Cardiac ventricle fibroblast (primary cell): Measurements from ENCODE around the gene GLS.

DNA sequence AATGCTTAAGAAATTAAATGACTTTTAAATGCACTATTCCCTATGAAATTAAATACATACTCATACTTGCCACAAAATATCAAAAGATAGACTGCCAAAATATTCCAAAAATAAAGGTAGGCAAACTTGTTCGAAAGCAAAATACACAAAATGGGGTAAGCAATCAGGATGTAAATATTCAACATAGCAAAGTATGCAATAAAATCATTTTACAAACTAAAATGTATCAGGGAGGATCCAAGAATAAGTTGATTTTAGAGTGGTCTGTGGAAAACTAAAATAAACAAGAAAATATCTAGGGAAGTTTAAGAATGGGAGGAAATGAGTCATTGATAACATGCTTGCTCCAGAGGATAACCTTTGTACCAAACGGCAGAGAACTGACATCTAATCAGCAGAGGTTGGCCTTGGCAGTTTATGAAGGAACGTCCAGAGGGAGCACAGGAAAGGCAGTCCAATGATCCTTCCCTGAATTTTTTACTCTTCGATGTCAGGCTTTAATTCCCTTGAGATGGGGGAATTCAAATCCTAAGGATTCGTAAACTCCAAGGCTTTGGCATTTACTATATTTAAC is 9.0 kb upstream of the INPP1 start:
- RAMPAGE, long total RNA, result no peak

DNA sequence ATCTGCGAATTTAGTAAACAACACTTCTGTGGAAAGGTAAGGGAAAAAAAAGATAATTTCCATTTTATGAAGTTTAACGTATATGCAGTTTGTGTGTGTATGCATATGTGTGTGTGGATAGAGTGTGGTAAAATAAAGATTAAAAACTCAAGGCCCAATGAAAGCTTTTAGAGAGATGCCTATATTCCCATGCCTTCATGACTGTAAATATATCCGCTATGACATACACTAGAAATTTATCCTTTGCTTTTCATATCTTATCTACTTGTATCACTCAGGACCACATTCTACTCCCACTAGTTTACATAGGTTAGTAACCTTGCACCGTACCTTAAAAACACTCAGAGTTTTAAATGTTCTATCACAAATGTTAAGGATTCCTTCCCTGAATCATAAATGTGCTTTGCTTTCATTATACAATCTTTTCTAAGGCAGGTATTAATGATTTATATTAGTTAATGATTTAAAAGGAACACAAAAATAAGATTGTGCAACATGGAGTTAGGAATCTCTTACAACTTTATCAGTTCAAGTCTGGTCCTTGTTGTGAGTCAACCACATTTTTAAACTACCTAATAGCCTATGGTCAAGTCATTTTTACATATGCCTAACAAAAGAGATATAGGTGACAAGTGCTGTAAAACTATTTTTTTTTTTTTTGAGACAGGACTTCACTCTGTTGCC is 8.4 kb upstream of the INPP1 start:
- RAMPAGE, long total RNA, result no peak

DNA sequence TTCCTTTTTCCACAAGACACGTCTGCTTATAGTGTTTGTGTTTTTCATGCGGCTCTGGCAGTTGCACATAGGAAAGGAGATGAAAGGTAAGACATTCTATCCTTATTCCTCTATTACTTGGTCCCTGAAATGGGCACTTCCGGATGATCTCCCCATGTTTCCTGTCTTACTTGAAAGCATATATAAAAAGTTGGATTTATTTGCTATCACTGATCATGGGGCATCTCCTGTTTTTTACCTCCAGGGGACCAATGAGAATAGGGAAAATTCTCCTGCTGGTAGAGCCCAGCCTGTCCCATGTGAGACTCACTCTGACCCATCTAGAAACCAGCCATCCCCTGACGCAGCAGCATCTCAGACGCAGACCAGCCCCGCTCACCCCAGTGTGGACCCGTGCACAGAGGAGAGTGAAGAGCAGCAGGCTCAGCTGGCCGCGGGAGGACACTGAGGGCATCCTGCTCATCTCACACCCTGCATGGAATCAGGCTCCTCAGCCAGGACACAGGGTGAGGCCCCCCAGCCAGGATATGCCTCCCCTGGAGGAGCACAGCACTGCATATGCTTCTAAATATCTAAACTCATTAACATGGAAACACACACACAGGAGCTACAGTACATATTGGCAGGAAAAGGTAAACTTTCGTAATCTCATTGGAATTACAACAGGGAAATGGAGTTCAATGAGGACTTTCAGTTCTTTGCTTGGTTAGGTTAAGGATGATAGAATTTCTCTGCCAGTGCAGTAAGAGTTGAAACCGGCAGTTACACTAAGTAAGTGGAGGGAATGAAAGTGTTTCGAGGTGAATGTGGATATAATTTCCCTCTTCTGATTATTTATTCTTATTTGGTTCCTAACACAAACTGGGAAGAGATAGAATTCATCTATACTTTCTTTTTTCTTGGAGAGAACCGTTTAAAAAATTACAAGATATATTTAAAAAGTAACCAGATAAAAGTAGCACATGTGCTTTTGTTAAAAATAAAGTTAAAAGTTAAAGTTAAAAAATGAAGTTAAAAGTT is 34.4 kb downstream of the NEMP2 start:
- RAMPAGE, long total RNA, result no peak

DNA sequence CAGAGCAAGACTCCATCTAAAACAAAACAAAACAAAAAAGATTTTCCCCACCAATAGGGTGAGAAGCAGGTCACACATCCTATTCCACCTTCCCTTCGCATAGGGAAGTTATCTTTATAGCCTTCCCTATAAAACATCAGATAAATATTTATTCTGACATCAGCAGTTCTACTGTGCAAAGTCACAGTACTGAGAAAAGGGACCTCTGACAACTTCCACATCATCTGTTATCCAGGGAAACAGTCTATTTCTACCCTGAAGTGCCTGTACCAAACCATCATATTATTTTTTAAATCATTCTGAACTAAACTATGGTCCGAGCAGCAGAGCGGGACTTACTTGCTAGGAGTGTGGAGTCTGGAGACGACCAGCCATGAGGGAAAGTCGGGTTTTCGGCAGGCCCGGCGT is 24.5 kb downstream of the NEMP2 start:
- RAMPAGE, long total RNA, result no peak

GRCh38 chr2:190537671-190538202 is 3.2 kb upstream of the NEMP2 start:
- RAMPAGE, long total RNA, result no peak

- RAMPAGE, long total RNA, result no peak
Observed at GRCh38 chr2:190647881-190648160, 1.1 kb upstream of the NAB1 start.

- RAMPAGE, long total RNA, result no peak
Observed at GRCh38 chr2:190650064-190650524, 1.2 kb downstream of the NAB1 start.

DNA sequence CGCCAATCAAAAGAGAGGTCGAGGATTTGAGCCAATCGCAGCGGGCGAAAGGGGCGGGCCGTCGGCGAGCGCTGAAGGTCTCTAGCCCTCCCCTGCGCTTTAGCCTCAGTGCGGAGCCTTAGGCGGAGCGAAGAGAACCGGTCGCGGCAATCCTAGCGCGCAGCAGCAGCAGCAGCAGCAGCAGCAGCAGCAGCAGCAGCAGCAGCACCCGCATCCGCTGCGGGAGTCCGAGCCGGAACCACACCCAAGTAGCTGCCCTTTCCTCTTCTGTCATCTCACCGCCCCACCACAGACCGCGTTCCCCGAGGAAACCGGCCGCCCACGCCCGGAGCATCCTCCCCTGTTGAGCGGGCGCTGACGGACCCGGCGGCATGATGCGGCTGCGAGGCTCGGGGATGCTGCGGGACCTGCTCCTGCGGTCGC is at the start of gene GLS:
Gene GLS (plus strand): TSS at position 108 of the 423 bp plus-strand sequence.
- RAMPAGE, long total RNA, result no peak

DNA sequence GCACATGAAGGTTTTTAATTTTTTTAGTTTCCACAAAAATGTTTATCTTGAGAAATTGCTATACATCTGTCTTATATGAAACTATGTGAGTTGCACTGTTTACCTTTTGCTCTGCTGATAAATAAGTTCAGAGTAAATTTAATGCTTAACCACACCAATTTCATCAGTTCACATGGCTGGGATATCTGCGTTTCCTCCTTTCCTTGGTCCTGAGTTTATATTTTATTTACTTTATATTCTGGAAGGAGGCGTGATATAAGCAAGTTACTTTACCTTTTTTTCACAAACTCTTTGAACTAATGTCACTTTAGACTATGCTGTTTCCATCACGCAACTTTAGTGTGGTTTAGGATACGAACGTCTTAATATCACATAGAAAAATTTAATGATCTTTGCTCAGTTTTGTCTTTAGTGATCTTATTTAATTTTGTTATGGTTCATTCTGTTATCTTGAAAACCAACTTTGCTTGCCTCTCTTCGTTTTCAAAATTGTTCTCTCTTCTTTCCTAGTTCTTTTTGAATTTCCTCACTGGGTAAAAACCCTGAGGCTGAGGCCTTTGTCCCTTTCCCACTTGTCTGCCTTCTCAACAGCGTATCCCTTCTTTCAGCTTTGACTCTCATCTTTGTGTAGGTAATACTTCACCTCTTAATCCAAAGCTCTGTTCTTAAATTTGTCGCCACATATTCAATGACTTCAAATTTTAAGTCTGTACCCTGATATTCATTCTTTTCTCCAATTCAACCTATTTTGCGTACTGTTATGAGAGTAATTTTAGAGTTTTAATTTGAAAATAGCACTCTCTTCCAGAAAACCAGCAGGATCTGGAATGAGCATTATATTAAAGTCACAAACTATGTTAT is 3.2 kb downstream of the GLS start:
- RAMPAGE, long total RNA, result no peak

DNA sequence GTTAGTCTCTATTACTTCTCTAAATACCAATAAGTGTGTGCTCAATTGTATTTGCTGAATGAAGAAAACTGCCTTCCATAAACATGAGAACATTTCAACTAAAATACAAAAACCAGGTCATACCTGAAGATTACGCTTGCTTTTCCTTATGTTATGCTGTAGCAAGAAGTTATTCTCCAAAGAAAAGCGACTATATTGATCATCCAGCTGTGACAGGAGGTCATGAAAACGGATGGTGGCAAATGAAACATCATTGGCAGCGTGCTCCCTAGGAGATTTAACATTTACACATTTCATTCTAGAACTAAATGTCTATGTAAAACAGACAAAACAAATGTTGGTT is 5.2 kb downstream of the STAT1 start:
- RAMPAGE, long total RNA, result no peak

GRCh38 chr2:191113831-191114207 is 37.0 kb downstream of the STAT4 start:
- RAMPAGE, long total RNA, result no peak

GRCh38 chr2:191206368-191207278 is 38.6 kb upstream of the MYO1B start:
- RAMPAGE, long total RNA, result no peak

DNA sequence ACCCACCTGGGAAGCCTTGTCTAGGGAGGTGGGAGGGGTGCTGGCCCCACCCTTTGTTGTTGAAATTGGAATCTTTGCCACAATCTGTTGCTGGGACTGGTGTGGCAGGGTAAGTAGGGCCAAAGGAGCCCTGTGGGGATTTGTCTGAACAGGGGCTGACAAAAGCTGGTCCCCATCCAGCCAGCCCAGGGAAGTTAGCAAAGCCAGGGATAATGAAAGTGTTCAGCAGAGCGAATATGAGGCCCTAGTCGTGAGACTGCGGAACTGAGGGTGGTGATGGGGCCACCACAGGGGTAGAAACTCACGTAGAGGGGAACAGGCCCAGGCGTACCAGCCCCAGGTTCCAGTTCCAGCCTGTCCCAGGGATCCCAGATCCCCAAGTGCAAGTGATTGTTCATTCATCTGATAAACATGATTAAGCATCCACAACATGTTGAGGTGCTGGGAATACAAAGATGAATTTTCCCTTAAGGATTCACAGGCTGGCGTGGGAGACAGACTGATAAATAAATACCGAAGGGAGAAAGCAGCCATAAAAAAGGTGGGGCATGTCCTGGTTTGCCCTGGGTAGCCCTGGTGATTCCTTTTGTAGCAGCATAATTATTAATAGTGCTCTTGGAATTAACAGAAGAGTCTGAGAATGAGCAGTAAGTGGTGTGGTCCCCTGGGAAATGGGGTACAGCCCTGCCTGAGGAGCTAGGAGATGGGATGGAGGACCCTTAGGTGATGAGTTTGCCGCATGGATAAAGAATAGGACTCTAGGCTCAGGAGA is 60.1 kb downstream of the MYO1B start:
- RAMPAGE, long total RNA, result no peak

DNA sequence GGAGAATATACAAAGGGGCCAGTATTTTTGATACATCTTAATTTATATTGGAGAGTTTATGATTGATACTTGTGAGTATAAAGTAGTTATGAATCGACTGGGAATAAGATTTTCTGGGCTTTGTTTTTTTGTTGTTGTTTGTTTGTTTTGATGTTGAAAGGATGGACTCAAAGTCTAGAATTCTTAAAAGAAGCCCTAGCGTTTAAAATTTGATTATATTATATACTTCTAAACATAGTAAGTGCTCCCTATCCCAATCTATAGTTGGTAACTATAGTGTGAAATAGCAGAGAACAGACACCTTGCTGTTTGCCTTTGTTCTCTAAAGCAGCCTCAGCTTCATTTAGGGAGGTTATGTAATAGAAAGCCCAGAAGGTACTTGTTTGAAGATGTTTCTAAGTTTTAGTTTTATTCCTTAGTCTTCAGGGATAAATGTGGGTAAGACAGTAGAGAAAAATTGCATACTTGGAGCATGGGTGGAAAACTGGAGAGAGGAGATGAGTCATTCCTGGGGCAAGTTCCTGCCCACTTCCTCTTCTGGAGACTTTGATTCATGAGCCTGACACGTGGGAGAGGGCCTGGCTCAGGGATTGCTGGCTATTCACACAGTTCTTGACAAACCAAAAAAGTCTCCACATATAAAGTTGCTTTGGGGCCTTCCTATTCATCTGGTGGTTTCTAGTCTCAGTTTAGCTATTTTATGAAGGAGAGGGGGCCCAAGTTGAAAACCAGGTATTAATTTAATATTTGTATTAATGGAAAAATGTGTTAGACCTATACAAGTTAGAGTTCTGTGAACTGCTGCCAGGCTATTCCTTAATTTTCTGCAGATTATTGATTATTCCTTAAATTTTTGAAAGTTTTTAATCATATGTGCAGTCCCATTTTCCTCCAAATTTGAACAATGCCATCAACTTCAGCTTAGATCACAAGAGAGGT is 132.0 kb downstream of the MYO1B start:
- RAMPAGE, long total RNA, result no peak

DNA sequence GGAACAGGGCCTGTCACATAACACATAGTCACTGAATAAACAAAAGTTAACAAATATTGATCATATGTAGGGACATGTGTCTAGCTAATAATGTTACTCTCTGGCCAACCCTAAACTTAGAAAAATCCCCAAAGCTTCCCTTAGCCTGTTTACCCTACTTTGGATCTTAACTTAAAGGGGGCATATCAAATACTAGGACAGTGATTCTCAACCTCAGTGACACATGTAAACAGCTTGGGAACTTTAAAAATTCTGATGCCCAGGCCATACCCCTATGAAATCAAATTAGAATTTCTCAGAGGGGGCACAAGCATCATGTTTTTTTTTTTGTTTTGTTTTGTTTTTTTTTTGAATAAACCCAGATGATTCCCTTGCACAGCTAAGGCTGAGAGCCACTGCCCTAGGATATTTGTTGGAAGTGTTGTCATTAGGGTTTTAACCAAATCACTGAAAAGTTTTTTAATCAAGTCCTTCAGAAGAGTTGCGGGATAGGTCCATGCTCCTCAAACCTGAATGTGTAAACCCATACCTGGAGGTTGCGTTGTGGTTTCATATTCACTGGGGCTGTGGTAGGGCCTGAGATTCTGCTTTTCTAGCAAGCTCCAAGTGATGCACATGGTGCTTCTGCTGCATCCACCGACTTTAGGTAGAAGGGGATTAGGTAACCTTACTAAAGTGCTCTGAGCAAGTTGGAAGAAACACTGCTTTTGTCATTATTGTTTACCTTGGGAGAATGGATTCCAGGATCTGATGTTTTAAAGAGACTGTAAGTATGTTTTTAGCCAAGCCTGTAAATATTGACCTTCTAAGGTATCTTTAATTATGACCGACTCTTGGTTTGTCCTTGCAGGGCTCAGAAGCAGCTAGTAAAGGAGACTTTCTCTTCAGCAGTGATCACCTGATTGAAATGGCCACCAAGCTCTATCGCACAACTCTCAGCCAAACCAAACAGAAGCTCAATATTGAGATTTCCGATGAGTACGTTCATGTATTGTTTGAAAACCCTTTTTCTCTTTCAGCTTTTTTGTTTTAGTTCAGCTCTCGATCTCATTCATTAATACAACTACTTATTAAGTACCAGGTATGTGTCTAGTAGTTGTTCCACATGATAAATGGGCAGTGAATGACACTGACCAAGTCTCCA is 170.4 kb downstream of the MYO1B start:
- RAMPAGE, long total RNA, result no peak

GRCh38 chr2:191571424-191571926 is 106.5 kb upstream of the NABP1 start:
- RAMPAGE, long total RNA, result no peak

- RAMPAGE, long total RNA, result no peak
Observed at GRCh38 chr2:191656488-191656820, 21.5 kb upstream of the NABP1 start.

- RAMPAGE, long total RNA, result no peak
Observed at GRCh38 chr2:191678360-191679141, 615 bp downstream of the NABP1 start.

- RAMPAGE, long total RNA, result no peak
Observed at GRCh38 chr2:191689591-191690100, 11.7 kb downstream of the NABP1 start.

DNA sequence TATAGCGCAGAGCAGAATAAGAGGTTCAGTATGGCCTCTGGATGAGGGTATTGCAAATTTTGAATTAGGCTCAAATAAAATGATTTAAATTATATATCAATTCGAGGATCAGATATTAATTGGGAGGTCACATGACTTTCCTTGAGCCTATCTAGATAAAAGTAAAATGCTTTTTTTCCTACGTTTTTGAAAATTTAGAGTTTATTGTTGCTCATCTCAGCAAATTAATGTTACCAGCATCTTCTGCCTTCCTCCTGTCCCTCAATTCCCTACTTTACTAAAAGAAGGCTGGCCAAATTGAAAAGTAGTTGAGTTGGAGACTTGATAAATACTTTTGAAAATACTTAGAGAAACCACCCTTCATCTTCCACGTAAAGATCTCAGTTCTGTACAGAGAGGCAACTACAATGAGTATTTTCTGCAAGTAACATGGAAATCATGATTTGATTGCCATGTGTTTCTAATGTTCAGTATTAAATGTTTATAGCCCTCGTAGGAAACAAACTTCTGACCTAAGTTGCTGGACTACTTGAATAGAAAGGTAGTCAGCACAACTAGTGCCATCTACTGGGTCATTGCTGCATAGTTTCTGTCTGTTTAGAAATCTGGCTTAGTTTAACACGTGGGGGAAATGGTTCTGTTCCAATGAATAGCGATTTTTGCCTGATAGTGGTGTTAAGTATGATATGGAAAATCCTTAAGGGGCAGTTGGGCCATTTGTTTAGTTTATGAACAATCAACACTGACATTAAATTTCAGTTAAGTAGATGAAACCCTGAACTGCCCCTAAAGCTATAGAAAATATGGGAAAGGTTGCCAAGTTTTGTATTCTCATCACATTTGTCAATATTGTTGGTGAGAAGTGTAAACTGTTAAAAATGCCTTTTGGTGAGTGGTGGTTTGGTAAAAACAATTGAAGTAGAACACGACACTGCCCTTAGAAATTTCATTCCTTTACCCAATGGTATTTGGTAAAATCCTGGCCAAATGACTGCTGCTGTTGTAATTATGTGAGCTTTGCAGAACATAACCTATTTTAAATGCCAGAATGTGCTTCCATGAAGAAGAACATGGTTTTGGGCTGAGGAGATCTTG is 13.0 kb downstream of the NABP1 start:
- RAMPAGE, long total RNA, result no peak